Diencephalon (tissue), 2 donors: ENCODE measurements around a stretch of chr10.

GRCh38 chr10:1226981-1227412, 170.8 kb downstream of the WDR37 start:
- RAMPAGE, long total RNA: no peak

- RAMPAGE, long total RNA: no peak
Measured at GRCh38 chr10:1243620-1244194, 187.5 kb downstream of the WDR37 start.

- RAMPAGE, long total RNA: no peak
Measured at GRCh38 chr10:2986289-2986788, 81.0 kb upstream of the PFKP start.

- RAMPAGE, long total RNA: no peak
Measured at GRCh38 chr10:3094964-3096041, 28.0 kb downstream of the PFKP start.

GRCh38 chr10:3130895-3131613, 41.5 kb downstream of the PITRM1 start:
- RAMPAGE, long total RNA: no peak

- RAMPAGE, long total RNA: no peak
Measured at GRCh38 chr10:3138410-3139342, 33.9 kb downstream of the PITRM1 start.

GRCh38 chr10:3484222-3484560, 300.8 kb downstream of the KLF6 start:
- RAMPAGE, long total RNA: no peak

DNA sequence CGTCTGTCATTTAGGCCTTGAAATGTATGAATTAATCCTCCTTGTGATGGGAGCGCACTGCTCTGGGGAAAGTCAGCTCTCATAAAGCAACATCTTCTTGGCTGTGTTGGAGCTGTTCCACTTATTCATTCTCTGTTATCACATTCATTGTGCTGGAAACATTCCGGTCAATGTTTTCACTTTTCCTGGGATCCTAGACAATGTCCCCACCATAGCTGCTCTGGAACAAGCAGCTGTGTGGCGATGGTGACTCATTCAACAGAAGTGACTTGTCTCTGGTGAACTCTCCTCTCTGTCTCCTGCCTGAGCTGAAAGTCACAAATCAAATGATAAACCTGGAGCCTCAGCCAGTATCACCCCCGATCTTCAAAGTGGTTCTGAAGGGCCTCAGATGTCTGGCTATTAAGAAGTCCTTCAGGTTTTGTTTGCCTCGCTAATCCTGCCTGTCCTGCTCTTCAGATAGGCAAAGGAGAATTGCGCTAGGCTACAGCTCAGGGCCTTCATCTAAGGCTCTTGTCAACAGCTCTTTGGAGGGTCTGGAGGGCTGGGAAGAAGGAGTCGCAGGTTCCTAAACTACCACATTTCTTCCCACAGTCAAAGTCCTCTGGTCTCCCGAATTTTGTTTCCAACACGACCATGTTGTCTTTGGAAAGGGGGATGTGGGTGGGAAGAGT, 29.4 kb downstream of the KLF6 start:
- RAMPAGE, long total RNA: no peak

- RAMPAGE, long total RNA: no peak
Measured at GRCh38 chr10:3781455-3781568, 3.7 kb downstream of the KLF6 start.

GRCh38 chr10:3807507-3807955, 22.5 kb upstream of the KLF6 start:
- RAMPAGE, long total RNA: no peak

DNA sequence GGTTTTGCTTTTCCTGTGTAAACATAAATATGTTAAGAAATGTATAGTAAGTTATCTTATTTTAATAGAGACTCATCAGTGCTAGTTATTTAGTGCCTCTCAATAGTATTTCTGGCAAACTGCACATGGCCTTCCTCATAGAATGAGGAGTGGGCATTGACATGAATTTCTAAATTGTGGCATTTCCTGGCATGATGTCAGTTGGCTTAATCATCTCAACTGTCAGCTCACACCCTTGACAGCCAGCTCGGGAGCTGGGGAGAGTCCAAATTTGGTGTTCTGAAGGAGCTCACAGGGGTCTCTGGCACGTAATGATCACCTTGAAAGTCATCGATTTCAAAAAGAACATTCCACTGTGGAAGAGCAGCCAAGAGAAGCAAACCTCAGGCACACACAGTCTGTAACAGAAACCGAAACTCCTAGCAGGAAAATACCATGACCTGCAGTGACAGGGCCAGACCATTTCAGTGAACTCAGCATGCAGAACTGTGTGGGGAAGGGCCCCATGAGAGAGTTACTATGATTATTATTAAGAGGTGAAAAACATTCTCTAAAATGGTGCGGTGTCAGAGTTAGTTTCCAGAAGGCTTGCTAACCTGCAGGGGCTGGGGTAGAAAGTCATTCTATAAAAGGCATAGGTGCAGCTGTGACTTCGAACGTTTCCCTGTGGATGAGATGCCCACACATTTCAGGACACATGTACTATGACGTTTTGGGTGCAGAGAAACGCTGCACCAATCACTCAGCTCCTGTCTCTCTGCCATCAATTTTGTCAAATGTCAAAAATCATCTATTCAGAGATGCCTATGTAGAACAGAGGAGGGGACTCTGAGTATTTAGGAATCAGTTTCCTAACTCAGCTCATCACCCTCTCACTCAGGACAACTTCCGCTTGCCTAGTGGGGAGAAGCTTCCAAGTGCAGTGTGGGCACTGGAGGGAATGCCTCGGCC, 26.4 kb upstream of the KLF6 start:
- RAMPAGE, long total RNA: no peak

GRCh38 chr10:3820288-3820706, 35.3 kb upstream of the KLF6 start:
- RAMPAGE, long total RNA: no peak

GRCh38 chr10:3861734-3861965, 76.6 kb upstream of the KLF6 start:
- RAMPAGE, long total RNA: no peak

DNA sequence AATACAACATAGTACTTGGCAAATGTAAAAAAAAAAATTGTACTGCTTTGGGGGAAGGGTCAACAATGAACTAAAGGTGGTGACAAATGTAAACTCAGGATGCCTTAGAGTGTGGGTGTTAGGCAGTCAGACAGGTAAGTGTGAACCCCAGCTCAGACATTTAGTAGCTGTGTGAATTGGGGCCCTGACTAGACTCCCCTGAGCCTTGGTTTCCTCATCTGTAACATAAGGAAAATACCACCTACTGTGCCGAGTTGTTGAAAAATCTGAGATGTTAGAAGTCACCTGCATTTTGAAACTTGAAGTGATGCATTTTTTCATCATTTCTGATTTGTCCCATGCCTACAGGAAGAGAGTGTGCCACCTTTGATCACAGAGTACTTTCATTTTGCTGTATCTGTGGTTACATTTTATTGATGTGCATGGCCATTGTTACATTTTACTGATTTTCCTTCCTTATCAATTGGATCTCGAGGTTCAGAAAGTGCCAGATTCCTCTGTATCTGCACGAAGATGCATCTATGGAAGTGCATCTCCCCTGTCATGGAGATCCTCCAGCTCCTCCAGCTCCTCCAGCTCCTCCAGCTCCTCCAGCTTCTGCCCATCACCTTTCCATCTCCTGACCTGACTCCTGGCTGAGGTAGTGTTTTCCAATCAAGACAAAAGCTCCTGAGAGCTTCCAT, 90.6 kb upstream of the KLF6 start:
- RAMPAGE, long total RNA: no peak

- RAMPAGE, long total RNA: no peak
Measured at GRCh38 chr10:3976614-3977193, 191.7 kb upstream of the KLF6 start.

GRCh38 chr10:4067262-4068259, 282.6 kb upstream of the KLF6 start:
- RAMPAGE, long total RNA: no peak

DNA sequence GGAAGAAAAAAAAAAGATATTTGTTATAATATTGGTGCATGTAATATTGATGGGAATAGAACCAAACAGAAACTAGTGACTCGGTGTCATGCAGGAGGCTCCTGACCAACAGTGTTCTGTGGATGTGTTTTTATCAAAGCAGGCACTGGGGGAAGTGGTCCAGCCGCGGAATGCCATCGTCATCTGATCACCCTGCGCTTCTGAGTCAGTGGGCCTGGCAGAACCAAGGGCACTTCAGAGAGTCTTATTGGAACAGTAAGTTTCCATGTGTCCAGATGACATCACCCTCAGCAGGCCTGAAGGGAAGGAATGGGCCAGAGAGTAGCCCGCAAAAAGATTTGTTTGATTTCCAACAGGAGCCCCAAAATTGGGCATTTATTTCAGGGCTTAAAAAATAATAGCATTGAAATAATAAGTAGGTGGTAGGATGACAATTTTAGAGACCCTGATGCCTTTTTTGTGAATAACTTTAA, 509.5 kb upstream of the AKR1E2 start:
- RAMPAGE, long total RNA: no peak

DNA sequence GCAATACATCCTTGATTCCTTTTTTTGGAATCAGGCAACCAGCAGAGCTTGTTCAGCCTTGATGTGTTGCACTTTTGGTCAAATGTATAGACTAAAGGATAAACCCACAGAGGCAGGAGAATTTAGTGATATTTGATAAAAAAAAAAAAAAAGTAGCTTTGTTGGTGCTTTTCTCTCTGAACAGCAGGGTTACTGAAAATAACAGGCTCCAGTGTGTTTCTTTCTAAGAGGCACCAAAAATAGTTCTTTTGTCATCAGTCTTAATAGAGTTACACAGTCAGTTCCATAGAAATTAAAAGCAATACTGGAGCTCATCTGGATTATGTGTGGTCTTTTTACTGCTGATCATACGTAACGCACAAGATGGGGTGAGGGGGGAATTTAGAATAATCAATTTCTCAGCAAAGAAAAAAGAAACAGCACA, 178.9 kb upstream of the AKR1E2 start:
- RAMPAGE, long total RNA: no peak

- RAMPAGE, long total RNA: no peak
Measured at GRCh38 chr10:4651730-4651991, 174.3 kb upstream of the AKR1E2 start.

- RAMPAGE, long total RNA: no peak
Measured at GRCh38 chr10:4662433-4662898, 163.5 kb upstream of the AKR1E2 start.